OVCAR3 (cell line): ENCODE results near the genes TMIGD1 and C17orf75.

GRCh38 chr17:30233652-30234086, 1.8 kb downstream of the SLC6A4 start:
- RRBS: no CpG with 5 or more reads among the region's 4 CpGs

- RRBS: no CpG with 5 or more reads among the region's 20 CpGs
These were observed 2.8 kb upstream of the SLC6A4 start for GRCh38 chr17:30238278-30238776.

DNA sequence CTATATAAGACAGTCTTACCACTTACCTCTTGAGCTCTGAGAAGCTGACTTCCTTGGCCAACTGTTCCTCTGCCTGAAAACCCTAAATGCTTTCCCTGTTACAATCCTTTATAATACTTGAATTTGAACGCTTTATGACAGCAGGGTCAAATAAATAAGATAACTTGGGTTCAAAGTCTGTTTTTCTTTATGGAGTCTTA, at the start of gene TMIGD1:
Gene TMIGD1 (minus strand): TSS at position 84 of the 200 bp plus-strand sequence.
- RRBS: no CpG with 5 or more reads among the region's 1 CpG

- RRBS: no CpG with 5 or more reads among the region's 8 CpGs
These were observed 6.3 kb upstream of the TMIGD1 start for GRCh38 chr17:30340021-30340780.

DNA sequence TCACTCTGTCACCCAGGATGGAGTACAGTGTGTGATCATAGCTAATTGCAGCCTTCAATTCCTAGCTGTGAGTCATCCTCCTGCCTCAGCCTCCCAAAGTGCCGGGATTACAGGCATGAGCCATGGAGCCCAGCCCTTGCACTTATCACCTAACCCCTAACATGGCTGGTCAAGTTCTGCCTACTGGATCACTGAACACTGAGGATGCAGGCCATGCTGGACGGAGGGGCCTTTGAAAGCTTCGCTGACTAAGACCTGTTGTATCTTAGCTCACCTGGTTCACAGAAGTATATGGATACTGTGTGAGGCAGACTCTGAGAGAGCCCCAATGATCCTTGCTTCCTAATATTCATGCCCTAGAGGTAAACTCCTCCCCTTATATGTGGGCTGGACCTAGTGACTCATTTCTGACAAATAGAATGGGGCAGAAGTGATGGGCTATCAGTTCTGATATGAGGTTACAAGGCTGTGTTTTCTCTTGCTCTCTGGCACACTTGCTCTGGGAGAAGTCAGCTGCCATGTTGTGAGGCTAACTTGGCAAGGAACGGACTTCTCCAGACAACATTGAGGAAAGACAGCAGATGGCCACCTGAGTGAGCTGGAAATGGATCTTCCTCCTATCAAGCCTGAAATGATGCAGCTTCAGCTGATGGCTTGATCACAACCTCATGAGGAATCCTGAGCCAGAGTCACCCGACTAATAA, 11.8 kb upstream of the TMIGD1 start:
- RRBS: no CpG with 5 or more reads among the region's 5 CpGs

GRCh38 chr17:30600265-30600987, 123.2 kb downstream of the GOSR1 start:
- RRBS: 6% methylated on average over 31 of the region's 83 CpGs

- RRBS: no CpG with 5 or more reads among the region's 33 CpGs
These were observed 118.4 kb downstream of the CRLF3 start for GRCh38 chr17:30706104-30706383.

DNA sequence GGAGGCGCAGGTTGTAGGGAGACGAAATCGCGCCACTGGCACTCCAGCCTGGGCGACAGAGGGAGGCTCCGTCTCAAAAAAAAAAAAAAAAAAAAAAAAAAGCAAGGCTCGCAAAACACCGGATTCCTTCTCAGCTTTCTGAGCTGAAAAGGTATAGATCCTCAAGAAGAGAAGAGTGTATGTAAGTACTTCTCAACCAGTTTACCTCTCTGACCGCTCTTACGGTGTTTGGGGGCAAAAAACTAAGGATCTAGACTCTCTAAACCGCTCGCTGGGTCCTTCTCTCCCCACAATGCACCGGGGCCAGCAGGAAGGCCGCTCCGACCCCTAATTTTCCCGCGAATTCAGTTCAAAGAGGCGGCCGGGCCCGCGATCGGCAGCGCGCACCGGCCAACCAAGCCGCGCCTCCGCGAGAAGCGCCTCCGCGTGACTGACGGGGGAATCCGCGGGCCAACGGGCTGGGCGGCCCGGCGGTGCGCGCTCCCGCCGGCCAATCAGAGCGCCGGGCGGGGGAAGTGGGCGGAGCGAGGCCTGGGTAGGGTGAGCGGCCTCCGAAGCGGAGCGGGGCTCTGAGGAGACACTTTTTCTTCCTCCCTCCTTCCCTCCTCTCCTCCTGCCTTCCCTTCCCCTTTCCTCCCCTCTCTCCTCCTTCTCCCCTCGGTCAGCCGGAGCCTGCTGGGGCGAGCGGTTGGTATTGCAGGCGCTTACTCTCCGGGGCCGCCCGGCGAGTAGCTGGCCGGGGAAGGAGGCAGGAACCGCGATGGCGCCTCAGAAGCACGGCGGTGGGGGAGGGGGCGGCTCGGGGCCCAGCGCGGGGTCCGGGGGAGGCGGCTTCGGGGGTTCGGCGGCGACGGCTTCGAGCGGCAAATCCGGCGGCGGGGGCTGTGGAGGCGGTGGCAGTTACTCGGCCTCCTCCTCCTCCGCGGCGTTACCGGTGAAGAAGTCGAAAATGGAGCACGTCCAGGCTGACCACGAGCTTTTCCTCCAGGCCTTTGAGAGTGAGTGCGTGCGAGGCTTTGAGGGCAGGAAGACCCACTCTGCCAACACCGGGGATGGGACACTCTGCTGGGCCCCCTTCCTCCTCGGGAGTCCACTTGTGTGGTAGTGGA, 93.0 kb downstream of the CRLF3 start:
- RRBS: 4% methylated on average over 22 of the region's 96 CpGs

DNA sequence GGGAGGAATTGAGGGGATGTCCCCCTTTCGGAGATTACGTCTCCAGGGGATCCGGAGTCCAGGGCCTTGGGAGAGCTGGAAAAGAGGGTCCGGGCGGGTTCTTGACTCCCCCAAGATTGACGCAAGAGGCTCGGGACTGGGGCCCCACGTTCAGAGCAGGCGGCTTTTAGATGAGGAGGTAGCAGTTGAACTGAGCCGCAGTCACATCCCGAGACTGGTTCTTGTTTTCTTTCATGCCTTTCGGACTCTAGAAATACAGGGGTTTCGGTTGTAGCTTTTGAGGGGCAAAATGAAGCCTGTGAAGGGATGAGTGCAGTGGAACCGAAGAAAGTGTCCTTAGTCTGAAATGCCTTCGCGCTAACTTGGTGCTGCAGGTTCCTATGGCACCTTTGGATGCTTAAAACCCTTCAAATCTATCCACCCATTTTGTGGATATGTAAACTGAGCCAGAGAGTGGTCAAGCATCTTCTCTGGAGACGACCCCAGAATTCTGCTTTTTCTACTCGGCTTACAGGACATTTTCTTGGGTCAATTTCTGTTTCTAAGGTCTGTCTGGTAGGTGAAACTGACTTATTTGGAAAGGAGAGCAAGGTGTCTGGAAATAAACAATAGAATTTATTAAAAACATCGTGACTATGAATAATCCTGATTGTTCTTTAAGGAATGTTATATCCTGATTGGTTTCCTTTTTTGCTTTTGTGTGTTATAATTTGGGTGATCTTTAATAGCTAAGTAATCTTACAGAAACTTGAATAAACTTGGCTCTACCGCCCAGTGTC, 92.1 kb downstream of the CRLF3 start:
- RRBS: no CpG with 5 or more reads among the region's 20 CpGs

DNA sequence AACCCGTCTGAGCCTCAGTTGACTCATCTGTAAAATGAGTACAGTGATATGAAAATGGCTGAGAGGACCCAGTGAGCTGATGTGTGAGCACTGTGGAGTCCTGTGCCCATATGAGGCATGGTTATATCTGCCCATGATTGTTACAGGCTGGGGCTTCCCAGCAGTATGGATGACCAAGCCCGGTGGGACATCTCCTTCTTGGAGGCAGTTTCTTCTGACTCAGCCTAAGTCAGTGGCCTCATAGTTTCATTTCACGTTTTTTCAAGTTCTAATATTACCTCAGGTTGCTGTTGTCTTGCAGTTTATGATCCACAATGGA, 4.7 kb downstream of the ADAP2 start:
- RRBS: no CpG with 5 or more reads among the region's 3 CpGs

- RRBS: no CpG with 5 or more reads among the region's 6 CpGs
These were observed 20.2 kb upstream of the RNF135 start for GRCh38 chr17:30950462-30951122.

DNA sequence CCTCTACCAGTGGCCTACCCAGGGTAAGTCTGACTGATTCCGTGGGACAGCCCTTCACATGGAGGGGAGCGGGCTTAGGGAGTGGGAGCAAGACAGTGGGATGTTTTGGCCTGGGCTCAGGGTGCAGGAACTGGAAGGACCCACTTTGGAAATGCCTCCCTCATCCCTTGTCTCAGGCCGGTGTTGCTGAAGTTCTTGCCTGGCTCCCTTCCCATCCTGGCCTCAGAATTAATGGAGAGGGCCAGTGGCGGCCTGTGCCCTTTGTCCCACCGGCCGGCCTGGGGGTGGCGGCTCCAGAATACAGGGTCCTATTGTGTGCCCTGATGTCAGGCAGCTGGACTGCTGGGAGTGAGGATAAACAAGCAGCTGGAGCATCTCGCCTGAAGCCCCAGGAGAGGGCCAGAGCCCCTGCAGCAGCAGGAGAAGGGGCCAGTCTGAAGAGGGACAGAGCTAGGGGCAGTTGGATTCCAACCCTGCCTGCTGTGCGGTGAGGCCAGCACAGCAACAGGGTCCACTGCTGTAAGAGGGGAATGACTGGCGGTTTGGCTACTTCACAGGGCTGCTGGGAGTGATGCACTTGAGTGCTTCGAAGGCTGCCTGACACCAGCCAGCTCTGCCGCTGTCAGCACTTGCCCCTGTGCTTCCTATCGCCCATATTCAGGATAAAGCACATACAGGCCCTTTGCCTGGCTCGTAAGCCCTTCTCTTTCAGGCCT, 24.9 kb downstream of the RAB11FIP4 start:
- RRBS: no CpG with 5 or more reads among the region's 14 CpGs

DNA sequence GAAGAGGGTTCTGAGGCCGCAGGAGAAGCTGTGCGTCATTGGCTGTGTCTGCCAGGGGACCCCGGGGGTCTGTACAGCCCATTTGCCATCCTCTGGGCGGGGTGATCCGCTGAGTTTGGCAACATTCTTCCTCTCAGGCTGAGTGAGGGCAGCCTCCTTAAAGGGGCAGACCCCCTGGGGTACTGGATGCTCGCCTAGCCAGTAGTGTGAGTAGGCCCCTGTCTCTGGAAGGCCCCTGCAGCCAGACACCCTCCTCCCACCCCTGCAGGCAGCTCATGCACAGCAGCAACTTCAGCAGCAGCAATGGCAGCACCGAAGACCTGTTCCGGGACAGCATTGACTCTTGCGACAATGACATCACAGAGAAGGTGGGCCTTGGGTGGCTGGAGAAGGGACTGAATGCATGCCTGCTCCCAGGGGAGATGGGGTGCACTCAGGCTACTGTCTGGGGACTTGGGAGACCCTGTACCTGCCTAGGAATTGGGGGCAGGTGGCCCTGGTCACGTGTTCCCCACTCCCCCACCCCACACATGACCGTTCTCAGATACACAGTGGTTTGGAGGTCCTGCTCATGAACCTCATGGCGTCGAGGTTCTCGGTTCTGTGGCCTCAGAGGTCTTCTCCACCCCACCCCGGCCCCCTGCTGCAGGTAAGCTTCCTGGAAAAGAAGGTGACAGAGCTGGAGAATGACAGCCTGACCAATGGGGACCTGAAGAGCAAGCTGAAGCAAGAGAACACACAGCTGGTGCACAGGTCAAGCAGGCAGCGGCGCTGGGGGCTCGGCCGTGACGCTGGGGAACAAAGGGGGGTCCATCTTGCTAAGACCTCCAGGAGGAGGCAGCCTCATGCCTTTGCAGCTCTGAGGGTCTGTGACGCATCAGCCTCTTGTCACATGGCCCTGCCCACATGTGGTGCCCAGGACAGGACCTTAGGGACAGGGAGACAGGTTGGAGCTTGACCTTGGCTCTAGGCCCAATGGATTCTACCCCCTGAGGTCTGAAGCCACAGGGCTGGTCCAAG, 132.1 kb downstream of the RAB11FIP4 start:
- RRBS: no CpG with 5 or more reads among the region's 21 CpGs

- RRBS: no CpG with 5 or more reads among the region's 29 CpGs
These were observed 133.1 kb downstream of the RAB11FIP4 start for GRCh38 chr17:31524264-31525347.

DNA sequence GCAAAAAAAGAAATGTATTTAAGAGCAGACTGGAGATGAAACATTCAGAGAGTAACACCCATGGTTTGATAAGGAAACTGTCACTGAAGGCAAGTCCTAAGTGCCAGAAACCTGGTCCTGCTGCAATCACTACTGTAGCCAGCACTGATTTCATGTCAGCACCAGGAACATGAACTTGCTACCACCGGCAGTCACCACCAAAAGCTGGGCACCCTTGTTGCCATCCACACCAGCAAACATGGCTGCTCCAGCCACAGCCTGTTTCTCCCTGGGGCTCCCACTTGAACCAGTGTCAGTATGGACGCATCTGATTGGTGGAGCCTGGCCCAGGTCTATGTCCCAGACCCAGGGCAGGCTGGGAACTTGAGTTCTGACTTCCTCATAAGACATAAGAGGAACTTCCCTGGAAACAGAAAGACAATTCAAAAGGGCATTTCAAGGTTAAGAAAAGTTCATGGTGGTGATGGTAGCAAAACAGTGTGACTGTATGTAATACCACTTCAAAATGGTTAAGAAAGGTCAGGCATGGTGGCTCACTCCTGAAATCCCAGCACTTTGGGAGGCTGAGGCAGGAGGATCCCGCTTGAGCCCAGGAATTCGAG, 56.5 kb downstream of the COPRS start:
- RRBS: no CpG with 5 or more reads among the region's 4 CpGs

GRCh38 chr17:32159792-32160491, 17.6 kb downstream of the RHOT1 start:
- RRBS: no CpG with 5 or more reads among the region's 13 CpGs

- RRBS: no CpG with 5 or more reads among the region's 9 CpGs
These were observed 37.7 kb upstream of the RHBDL3 start for GRCh38 chr17:32227961-32228350.

DNA sequence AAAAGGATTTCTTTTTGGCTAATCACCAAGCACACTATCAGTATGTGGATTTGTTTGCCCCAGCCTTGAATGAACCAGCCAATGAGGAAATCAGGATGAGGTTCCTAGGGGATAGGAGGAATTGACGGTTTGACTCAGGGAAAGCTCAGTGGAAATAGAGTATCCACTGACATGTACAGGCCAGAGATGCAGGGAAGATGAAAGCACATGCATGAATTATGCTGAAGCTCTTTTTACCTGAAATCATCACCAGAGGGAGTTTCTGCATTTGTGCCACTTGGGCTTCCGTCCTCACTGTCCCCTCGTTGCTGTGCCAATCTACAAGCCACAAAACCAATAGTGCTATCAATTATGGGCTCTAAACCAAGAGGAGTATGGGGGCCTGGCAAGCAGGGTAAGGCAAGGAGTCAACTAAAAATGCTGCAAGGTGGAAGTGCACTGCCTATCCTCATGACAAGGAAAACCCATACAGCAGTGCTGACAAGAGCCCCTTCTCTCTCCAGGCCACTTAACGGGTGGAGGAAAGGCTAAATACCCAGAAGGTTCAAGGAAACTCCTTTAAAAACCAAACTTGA, 919 bp downstream of the C17orf75 start:
- RRBS: no CpG with 5 or more reads among the region's 4 CpGs

DNA sequence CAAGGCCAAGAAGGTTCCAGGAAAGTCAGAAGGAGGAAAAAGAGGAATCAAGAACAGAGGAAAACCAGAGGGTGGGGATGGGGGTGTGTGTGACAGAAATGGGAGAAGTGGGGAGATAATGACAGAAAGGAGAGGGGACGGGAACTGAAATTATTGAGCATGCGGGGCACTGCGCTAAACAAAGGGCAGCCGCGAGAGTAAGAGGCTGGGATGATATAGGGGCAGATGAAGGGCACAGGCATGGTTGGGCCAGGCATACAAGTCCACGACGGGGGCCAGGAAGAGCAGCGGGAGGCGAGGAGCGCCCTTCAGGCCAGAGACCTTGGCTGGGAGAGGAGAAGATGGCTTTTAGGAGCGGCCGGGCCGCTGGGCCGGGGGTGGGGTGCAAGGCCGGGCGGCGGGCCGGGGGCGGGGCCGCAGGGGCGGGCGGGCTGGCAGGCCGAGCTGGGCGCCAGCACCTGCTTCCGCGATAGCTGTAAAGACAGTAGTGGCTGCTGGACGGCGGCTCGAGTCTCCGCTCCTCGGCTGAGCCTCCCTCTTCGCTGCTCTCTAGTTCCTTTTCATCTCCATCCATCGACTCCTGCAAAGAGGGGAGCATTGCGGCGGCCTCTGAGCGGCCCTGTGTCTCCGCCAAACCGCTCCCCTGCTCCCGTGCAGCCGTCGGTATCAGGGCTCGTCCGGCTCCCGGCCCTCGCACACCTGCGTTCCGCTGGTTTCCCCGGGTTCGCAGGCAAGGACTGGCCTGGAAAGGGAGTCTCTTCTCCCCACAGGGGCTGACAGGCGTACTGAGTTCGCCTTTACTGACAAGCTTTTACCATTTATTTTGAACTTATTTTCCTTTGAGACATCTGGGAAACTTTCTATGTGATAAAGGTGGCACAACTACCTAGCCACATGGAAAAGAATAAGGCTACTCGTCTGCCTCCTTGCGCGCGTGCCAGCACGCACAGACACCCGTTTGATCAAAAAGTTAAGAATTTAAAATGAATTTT, at the start of gene C17orf75:
Gene C17orf75 (minus strand): TSS at position 632 of the 992 bp plus-strand sequence.
- RRBS: no CpG with 5 or more reads among the region's 57 CpGs